ENCODE results near the genes SH2D1A, BCORL1 and ELF4.

DNA sequence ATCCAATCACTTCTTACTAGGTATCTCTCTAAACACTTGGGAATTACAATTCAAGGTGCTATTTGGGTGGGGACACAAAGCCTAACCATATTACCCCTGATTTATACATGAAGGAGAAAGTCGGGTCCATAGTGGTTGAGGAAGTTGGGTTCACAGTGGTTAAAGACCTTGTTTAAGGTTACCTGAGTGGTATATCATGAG is 329.6 kb downstream of the GLUD2 start:
- PRO-cap, 3 experiments, result peak in 1 of 3 experiments; most common plus-strand start position 115 of the sequence (in 1)
- RAMPAGE, long total RNA, 2 experiments, result no peak in any of the 2 experiments
- RRBS, result no CpG with 5 or more reads among the region's 1 CpG

DNA sequence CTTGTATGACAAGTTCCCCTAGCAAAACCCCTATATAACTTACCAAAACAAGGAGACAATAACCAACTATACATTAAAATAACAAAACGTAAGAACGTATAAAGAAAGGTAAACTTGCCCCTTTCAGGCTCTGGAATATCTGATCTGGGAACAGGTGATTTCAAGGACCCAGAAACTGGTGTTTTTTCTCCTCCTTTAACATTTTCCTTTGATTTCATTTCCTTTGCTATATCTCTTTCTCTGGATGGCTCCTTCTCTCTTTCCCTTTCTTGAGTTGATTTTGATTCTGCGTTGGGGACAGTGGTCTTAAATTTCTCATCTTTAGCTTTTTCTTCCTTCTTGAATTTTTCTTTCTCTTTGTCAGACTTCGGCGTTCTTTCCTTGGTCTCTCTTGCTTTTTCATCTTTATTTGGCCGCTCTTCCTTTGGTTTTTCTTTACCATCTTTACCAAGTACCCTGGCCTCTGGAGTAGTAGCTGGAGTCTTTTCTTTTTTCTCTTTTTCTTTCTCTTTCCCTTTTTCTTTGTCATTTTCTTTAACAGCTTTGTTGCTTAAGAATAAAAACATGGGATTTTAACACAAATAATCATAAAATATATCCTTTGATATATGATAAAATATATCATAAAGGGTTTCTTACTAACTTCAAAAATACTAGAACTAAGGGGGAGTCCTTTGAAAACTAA is 111.7 kb downstream of the THOC2 start:
- PRO-cap, 3 experiments, result no peak in any of the 3 experiments
- RAMPAGE, long total RNA, 2 experiments, result no peak in any of the 2 experiments
- RRBS, result no CpG with 5 or more reads among the region's 6 CpGs

- PRO-cap, 3 experiments, result no peak in any of the 3 experiments
- RAMPAGE, long total RNA, 2 experiments, result no peak in any of the 2 experiments
- RRBS, result no CpG with 5 or more reads among the region's 1 CpG
These were observed 47.1 kb upstream of the THOC2 start for GRCh38 chrX:123779951-123780340.

DNA sequence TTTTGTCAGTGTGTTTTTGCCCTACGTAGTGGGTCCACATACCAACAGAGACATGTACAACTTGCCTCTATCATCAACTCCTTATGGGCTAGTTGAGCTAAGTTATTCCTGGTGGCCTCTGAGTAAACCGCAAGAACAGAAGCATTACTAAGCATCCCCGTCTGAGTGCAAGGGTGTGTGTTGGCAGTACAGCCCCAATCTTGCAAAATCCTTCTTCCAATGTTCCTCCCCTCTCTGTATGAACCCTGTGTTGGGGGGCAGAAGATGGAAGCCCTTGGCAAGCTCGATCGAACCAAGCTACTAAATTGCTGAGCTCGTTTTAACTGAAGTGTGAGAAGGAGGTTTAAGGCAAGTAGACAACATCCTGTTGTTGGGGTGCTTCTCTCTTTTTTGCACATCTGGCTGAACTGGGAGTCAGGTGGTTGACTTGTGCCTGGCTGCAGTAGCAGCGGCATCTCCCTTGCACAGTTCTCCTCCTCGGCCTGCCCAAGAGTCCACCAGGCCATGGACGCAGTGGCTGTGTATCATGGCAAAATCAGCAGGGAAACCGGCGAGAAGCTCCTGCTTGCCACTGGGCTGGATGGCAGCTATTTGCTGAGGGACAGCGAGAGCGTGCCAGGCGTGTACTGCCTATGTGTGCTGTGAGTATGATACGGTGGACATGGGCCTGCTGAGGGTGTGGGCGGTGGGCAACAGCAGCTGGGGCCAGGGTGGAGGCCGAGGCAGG is at the start of gene SH2D1A:
SH2D1A (plus strand) TSS at position 425 of the 727 bp plus-strand sequence.
- PRO-cap, 3 experiments, result no peak in any of the 3 experiments
- RAMPAGE, long total RNA, 2 experiments, result no peak in any of the 2 experiments
- RRBS, result no CpG with 5 or more reads among the region's 17 CpGs

DNA sequence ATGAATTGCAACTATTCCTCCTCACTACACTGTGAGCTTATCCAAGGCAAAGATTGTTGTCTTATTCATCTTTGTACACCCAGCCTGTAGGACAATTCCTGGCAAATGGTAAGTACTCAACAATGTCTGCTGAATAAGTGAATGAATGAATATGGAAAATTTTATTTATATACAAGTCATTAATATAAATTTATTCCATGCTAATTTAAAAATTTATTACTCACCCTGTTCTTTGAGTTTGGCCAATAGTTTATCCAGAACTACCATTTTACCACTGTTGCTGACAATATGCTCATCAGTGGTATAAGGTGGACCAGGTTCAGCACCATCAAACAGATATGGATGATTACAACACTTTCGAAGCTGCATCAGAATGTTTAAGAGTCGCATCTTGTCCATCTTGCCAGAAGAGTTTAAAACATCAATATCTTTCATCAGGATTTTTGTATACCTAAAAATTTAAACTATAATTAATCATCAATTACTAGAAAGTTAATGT is 25.6 kb downstream of the SMARCA1 start:
- PRO-cap, 3 experiments, result no peak in any of the 3 experiments
- RAMPAGE, long total RNA, 2 experiments, result no peak in any of the 2 experiments
- RRBS, result no CpG with 5 or more reads among the region's 2 CpGs

GRCh38 chrX:129553004-129553631 is 13.1 kb downstream of the OCRL start:
- PRO-cap, 3 experiments, result no peak in any of the 3 experiments
- RAMPAGE, long total RNA, 2 experiments, result start-site peak on the plus strand in 1 of 2 experiments, at chrX:129552965-129553409 at its widest, 70 reads per replicate
- RRBS, result no CpG with 5 or more reads among the region's 3 CpGs

GRCh38 chrX:129572501-129572991 is 32.5 kb downstream of the OCRL start:
- PRO-cap, 3 experiments, result no peak in any of the 3 experiments
- RAMPAGE, long total RNA, 2 experiments, result no peak in any of the 2 experiments
- RRBS, result no CpG with 5 or more reads among the region's 2 CpGs

DNA sequence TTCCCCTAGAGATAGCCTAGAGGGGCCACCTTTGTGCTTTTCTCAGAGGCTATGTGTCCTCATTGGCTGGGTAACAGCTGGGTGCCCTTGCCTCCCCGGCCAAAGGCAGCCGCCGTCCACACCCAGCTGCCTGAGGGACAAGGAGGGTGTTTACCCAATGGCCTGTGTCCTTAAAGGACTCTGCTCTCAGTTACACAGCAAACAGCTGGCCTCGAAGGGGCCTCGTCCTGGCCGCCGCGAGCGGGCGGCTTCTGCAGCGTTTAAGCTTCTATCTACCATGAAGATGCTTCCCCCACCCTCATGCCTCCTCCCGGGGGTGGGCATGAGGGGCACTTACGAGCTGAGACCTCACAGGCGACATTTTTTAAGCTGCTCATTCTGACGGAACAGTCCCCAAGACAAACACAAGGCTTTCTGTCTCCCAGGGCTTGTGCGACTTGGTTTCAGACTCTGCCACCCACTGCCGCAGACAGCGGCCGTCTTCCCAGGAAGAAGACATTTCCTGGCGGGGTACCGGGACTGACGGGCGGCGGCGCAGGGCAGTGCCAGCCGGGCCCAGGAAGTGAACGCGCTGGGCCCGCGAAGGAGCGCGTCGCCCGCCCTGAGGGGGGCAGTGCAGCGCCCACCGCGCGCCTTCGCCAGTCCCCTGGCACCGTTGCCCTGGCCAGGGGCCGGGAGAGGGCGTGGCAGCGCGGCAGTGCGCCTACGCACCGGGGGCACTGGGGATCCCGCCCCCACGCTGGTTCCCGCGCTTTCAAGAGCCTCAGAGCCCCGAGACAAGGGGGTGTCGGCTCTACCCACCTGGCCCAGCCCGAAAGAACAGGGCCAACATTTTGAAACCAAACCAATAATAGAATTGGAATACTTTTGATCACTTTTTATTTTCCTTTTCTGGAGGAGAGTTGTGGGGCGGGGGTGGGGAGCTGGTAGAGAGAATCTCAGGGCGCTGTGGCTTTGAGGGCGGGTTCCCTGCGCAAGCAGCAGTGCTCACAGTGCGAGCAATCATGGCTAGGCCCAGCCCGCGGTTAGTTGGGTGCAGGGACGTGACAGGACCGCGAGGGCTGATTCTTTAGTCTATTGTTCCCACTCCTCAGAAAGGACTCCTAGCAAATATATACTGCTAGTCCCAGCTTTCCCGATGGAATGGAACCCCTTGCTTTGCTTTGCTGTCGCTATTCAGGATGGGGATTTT is 23.4 kb upstream of the APLN start:
- PRO-cap, 3 experiments, result peak in 3 of 3 experiments; most common plus-strand start position 542 of the sequence (in 2); most common minus-strand start position 564 of the sequence (in 3)
- RAMPAGE, long total RNA, 2 experiments, result start-site peak on the minus strand in 1 of 2 experiments, centred at position 534 of the sequence, 40 reads per replicate
- RRBS, result 3% methylated on average over 13 of the region's 66 CpGs

DNA sequence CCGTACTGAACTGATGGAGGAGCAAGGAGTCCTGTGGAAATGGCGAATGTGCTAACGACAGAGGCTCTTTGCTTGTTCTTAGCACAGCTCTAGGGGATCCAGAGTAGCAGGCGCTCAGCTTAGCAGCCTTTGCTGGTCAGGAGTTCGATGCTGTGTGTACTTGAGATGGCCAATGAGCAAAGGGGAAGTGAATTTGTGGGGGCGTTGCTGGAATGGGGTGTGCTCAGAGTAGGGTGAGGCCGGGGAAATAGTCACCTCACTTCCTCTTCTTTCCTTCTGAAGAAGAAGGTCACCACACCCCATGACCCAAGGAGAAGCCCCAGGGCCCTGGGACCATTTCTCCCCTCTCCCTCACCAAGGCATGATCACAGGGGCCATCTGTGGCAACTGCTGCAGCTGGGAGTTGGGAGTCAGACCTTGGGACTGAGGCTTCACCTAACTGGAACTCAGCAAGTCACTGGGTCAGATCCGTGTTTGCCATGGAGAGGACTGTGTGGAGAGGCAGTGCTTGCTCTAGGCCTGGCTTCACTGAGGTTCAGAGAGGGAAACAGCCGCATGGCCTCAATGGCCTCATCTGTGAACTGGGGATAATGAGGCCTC is 19.4 kb downstream of the XPNPEP2 start:
- PRO-cap, 3 experiments, result no peak in any of the 3 experiments
- RAMPAGE, long total RNA, 2 experiments, result no peak in any of the 2 experiments
- RRBS, result no CpG with 5 or more reads among the region's 9 CpGs

DNA sequence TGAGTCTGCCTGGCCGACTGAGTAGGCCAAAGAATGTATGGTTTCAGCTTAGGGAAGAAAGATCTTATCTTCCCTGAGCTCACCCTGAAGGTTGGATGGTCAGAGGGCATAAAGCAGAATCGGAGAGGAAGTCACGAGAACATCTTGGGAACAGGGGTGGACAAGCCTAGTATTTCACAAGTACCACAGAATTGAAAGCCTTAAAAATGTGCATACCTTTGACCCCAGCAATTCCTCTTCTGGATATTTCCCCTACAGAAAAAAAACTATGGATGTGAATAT is 2.0 kb upstream of the SASH3 start:
- PRO-cap, 3 experiments, result no peak in any of the 3 experiments
- RAMPAGE, long total RNA, 2 experiments, result no peak in any of the 2 experiments
- RRBS, result no CpG with 5 or more reads among the region's 3 CpGs

DNA sequence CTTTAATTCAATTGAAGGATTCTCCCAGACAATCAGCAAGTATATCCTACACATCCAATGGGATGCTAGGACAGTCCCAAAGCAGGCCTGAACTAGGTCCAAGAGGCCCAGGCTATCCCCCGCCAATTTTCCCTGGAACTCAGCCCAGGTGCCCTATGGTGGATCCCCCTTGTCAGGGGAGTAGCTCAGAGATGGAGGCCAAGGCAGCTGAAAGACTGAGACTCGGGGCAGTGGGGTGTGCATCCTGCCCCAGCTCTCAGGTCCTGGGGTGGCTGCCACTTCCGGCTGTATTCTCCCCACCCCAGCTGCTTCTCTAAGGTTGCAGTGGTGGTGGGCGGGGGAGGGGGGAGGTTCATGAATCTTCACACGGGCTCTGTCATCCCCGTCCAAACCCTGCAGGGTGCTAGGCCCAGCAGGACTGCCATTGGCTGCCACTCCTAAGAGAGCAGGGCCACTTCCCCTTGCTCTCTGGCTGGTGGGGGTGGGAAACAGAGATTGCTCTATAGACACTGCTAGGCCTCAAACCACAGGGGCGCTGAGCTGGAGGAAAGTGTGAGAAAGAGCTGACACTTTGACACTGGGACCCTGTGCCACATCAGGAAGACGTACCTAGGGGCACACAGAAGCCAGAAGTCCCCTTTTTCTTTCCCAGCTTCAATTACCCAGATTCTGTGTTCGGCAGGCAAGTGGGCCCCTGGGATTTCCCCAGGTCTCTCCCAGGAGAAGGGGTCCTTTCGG is 1.5 kb downstream of the SASH3 start:
- PRO-cap, 3 experiments, result no peak in any of the 3 experiments
- RAMPAGE, long total RNA, 2 experiments, result no peak in any of the 2 experiments
- RRBS, result no CpG with 5 or more reads among the region's 10 CpGs

GRCh38 chrX:129981534-129983040 is at the start of gene BCORL1:
BCORL1 (plus strand) TSS chrX:129982635.
- PRO-cap, 3 experiments, result peak in 3 of 3 experiments; most common plus-strand start chrX:129982635 (in 3); most common minus-strand start chrX:129982316 (in 2)
- RAMPAGE, long total RNA, 2 experiments, result start-site peak on the plus strand in 1 of 2 experiments, at chrX:129982574-129982684 at its widest, 65 reads per replicate
- RRBS, result 2% methylated on average over 23 of the region's 97 CpGs

DNA sequence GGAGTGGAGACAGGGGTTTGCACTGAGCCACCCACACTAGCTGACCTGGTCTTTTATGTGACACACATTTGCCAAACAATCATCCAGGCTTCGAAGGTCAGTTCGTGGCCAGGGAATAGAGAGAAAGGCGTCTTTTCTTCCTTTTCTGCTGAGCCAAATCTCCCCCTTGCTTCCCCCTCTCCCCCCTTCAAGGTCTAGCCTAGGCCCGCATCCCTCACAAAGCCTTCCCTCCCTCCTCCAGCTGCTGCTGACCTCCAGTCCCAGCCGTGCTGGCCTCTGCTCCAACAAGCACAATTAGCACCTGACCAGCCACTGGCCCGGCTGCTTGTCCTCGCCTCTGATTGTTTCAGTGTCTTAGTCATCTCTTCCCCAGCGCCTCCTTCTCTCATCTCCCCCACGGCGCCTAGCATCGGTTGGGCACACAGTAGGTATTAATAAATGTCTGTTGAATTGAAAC is 4.3 kb downstream of the ELF4 start:
- PRO-cap, 3 experiments, result no peak in any of the 3 experiments
- RAMPAGE, long total RNA, 2 experiments, result no peak in any of the 2 experiments
- RRBS, result no CpG with 5 or more reads among the region's 11 CpGs

DNA sequence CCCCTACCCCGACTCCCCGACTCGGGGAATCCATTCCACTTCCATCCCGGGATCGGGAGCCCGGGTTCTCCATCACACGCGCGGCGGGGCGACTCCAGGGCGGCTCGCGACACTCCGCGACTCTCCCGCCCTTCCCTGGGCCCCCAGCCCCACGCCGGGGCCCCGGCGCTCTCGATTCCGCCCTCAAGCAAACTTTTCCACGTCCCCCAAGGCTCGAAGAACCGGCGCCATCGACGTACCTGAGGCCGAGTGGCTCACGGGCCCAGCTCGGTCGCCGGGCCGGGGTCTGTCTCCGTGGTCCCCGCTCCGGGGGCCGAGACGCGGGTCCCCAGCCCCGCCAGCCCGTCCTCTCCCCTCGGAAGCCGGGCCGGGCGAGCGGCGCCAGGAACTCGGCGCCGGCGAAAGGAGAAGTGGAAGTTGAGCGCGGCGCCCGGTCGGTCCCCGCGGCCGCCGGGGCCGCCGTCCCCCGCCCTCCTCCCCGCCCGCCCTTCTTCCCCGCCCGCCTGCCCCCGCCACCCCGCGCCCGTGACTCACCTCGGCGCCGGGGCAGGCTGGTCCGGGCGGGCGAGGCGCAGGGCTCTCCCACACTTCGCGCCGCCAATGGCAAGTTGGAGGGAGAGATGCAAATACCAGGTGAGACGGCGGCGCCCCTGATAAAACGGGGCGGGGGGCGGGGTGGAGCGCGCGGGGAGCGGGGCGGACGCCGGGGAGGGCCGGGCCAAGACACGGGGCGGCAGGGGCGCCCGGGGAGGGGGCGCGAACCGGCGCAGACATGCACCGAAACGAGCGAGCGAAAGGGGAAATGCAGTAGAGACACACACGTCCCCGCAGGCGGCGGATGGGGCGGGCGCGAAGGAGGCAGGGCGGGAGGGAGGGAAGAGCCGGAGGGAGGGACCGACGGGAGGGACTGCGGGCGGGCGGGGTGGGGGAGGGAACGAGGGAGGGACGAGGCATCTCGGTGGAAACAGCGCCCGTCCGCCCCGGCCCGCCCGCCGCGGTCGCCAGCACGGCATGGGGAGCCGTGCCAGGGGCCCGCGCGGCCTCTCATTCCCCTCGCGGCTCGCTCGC is at the start of gene ELF4:
ELF4 (minus strand) TSS at position 412 of the 1,068 bp plus-strand sequence.
- PRO-cap, 3 experiments, result peak in 3 of 3 experiments; most common plus-strand start position 549 of the sequence (in 3); most common minus-strand start position 477 of the sequence (in 3)
- RAMPAGE, long total RNA, 2 experiments, result no peak in any of the 2 experiments
- RRBS, result 2% methylated on average over 58 of the region's 144 CpGs

GRCh38 chrX:130750635-130751137 is 152.3 kb downstream of the ENOX2 start:
- PRO-cap, 3 experiments, result no peak in any of the 3 experiments
- RAMPAGE, long total RNA, 2 experiments, result start-site peak on the minus strand in 1 of 2 experiments, at chrX:130750373-130751039 at its widest, 31 reads per replicate
- RRBS, result no CpG with 5 or more reads among the region's 3 CpGs

DNA sequence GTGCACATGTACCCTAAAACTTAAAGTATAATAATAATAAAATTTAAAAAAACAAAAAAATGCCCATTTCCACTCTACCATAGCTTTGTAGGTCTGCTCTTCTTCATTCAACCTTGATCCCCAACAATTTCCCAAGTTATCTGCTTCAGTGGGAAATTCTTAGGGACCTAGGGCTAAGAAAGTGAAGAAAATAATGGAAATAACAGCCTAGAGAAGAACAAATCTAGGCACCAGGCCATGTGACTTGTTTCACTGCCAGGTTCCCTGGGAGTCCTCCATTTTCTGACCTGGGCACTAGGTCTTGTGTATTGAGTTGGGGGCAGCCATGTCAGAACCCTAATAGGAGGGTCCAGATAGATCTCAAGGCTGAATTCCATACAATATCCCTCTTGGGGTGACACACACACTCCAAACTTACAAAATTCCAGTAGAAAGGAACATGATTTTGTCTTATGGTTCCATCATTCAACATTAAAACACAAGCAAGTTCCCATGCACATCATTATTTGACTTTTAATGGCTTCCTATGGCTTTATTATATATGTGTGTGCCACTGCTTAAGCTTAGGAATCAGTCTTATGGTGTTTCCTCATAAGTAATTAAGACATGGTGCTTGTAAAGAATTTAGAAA is 194.6 kb upstream of the STK26 start:
- PRO-cap, 3 experiments, result no peak in any of the 3 experiments
- RAMPAGE, long total RNA, 2 experiments, result no peak in any of the 2 experiments

GRCh38 chrX:132613217-132613571 is 124.4 kb upstream of the MBNL3 start:
- PRO-cap, 3 experiments, result peak in 2 of 3 experiments; most common minus-strand start chrX:132613453 (in 2)
- RAMPAGE, long total RNA, 2 experiments, result no peak in any of the 2 experiments
- RRBS, result no CpG with 5 or more reads among the region's 6 CpGs

DNA sequence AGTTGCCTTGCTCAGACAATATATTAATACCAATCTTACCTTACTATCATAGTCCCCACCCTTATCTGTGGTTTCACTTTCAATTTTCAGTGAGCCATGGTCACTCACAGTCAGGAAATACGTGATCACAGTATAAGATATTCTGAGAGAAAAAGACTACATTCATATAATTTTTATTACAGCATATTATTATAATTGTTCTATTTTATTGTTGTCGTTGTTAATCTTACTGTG is 102.4 kb downstream of the HS6ST2 start:
- PRO-cap, 3 experiments, result no peak in any of the 3 experiments
- RAMPAGE, long total RNA, 2 experiments, result no peak in any of the 2 experiments
- RRBS, result no CpG with 5 or more reads among the region's 2 CpGs

DNA sequence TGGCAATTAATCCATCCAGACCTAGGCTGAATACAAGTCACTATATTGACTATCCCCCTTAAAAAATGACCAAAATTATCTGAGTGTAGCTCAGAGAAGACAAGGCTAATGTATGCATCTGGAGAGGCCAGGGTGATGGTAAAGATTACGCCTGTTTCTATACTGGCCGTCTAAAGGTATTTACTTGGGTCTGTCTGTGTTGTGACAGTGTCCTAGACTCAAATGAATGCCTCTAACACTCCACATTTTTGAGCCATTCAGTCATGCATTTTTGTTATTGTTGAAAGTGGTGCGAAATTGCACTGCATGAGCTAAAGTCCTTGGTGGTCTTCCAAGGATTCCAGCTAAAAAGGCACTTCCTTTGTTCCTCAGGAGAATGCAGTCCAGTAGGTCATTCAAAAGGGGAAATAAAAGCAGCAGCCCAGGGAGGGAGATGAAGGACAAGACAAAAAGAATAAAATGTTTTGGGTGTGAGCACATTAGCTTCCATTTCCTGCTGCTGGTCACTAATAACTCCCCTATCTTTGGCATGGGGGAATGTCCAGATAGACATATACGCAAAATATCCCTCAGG is 3.1 kb downstream of the GPC4 start:
- PRO-cap, 3 experiments, result no peak in any of the 3 experiments
- RAMPAGE, long total RNA, 2 experiments, result no peak in any of the 2 experiments
- RRBS, result no CpG with 5 or more reads among the region's 4 CpGs

DNA sequence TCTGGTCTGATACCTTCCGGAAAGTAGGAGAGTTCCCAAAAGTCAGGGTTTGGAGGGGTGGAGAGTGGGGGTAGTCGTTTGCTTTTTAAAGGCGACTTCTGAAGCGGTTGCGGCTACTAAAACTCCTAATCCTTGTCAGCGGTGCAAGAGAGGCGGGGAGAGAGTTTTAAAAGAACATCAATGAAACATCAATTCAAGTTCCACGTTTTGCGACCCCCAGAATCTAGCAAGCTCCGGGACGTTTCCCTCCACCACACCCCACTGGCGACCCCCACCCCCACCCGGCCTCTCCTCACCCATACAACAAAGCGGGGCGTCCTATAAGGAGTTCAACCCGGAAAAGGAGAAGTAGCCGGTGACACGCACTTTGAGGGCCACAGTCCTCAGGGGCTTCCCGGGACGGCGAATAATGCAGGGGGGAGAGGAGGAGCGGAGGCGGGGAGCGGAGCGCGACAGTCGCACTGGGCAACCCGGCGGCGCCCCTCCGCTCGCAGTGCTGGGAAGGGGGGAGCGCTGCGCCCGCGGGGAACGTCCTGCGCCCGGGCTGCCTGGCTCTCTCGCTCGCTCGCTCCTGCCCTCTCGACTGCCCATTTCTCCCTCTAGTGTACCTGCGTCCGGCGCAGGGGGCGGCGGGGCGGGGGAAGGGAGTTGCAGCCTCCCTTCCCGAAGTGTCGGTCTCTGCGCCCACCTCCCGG is 1.0 kb downstream of the GPC4 start:
- PRO-cap, 3 experiments, result no peak in any of the 3 experiments
- RAMPAGE, long total RNA, 2 experiments, result no peak in any of the 2 experiments
- RRBS, result 2% methylated on average over 39 of the region's 53 CpGs

All from testis (tissue), 5 donors.